ENCODE measurements around the gene SLC14A1.

DNA sequence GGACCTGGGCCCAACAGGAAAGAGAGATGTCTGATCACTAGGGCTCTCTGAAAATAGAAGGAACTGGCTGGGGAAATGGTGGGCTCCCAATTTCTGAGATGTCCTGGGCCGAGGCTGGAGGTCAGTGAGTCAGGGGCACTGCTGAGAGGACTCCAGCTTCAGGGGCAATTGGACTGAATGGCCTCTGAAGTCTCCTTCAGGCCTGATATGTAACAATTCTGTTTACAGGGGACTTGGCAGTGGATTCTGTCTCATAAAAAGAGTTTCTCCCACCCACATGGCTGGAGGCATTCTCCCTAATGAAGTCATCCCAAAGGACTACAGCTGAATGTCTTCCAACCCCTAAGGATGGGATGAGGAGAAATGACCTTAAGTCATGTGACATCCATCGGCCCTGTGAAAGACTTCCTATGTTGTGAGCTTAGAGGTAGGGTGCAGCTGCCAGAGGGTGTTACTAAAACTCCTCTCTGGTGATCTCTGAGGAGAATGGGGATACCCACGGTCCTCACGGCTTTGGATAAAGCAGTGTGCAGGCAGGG lies 27.1 kb upstream of the SLC14A2 start:
- PRO-cap, 3 experiments, result no peak in any of the 3 experiments
- RAMPAGE, long total RNA, 2 experiments, result no peak in any of the 2 experiments
- RRBS, result no CpG with 5 or more reads among the region's 4 CpGs

DNA sequence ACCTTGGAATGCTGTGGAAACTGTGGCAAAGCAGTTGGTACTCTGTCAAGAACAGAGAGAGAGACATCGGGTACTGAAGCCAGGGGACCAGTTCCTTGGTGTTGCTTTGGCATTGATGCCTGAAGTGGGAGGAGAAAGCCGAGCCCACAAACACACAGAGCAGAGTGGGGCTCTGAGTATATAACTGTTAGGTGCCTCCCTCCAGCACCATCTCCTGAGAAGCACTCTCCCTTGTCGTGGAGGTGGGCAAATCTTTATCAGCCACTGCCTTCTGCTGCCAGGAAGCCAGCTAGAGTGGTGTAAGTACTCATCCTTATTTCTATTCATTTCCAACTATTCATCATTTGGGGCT lies at the start of gene SLC14A1:
Gene SLC14A1, plus strand, starts transcription at position 207 of the 352 bp plus-strand sequence.
- PRO-cap, 3 experiments, result no peak in any of the 3 experiments
- RAMPAGE, long total RNA, 2 experiments, result no peak in any of the 2 experiments
- RRBS, result no CpG with 5 or more reads among the region's 3 CpGs

- PRO-cap, 3 experiments, result no peak in any of the 3 experiments
- RAMPAGE, long total RNA, 2 experiments, result no peak in any of the 2 experiments
- RRBS, result no CpG with 5 or more reads among the region's 16 CpGs
Observed at GRCh38 chr18:45828763-45829878, 3.6 kb downstream of the SIGLEC15 start.

DNA sequence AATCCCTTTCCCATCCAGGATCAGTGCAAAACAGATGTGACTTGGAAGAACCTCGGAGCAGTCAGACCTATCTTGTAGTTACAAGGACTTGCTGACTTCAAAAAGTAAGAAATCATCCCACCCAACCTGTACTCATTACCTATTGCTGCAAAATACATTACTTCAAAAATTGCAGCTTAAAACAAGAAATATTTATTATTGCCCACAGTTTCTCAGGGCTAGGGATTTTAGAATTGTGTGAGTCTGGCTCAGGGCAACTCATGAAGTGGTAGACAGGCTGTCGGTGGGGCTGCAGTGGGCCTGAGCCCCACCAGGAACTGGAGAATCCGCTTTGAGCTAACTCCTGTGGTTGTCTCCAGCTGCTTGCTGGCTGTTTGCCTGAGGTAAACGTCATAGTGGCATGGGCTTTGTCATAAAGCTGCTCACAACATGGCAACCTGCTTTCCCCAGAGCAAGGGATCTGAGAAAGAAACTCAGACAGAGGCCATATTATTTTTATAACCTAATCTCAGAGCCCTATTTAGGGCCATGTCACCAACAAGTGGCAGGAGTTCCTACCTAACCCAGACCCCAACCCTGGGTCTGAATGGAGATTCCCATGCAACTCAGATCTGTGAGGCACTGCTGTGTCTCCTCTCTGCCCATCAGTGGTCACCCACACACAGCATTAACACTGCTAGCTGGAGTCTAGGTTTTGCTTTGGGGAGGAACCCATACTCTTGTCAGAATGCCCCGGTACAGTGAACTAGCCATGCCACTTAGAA lies 5.5 kb upstream of the PSTPIP2 start:
- PRO-cap, 3 experiments, result peak in 1 of 3 experiments; most common minus-strand start position 368 of the sequence (in 1)
- RAMPAGE, long total RNA, 2 experiments, result no peak in any of the 2 experiments
- RRBS, result no CpG with 5 or more reads among the region's 5 CpGs

DNA sequence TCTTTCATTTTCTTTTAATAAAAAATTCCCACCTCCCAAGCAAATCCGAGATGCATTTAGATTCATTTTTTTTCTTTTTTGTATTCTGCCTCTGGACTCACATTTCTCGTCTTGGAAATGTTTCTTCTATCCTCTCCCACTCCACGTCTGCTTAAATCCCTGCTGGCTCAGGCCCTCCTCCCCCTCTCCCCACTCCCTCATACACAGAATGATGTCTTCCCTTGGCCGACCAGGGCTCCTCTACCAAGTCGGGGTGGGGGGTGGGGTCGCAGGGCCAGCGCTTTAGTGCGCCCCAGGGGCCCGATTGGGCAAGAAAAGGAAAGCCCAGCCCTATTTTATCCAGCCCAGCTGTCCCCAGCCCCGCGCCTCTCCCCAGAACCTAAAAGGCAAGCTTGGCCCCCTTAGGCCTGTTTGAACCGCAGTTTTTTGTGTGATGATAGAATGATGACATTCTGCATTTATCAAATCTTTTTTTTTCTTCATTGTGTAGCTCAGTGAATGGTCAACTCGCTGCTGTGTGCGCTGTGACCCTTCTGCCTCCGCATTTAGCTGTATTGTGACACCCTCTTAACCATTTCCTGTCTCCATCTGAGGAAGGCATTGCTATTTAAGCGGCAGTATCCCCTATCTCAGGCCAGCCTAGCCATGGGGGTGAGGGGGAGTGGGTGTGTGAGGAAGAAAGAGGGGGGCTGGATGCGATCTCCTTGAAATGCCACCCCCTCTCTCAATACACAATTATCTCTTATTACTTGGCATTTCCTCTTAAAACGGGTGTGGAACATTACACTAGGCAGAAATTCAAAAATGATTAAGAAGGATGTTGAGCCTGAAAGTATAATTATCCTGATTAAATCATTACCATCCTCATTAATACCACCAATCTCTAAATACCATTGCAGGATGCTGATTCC lies 1.8 kb downstream of the RNF165 start:
- PRO-cap, 3 experiments, result no peak in any of the 3 experiments
- RAMPAGE, long total RNA, 2 experiments, result no peak in any of the 2 experiments
- RRBS, result no CpG with 5 or more reads among the region's 18 CpGs

DNA sequence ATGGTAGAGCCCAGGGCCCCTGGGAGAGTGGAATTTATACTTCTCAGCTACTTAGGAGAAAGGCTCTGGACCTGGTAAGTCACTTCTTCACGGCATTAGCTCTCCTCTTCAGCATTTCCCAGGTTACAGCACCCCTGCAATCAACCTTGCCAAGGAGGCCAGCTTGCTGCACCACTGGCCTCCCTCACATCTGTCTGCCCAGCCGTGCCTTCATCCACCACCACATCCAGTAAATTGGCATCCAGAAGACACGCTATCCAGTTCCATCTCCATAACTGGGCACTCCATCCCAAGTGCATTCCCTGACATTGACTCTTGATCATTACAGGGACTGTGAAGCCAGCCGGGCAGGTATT lies 95.3 kb downstream of the LOXHD1 start:
- PRO-cap, 3 experiments, result no peak in any of the 3 experiments
- RAMPAGE, long total RNA, 2 experiments, result no peak in any of the 2 experiments
- RRBS, result no CpG with 5 or more reads among the region's 4 CpGs

GRCh38 chr18:46803312-46803992 lies 46.6 kb upstream of the ST8SIA5 start:
- PRO-cap, 3 experiments, result no peak in any of the 3 experiments
- RAMPAGE, long total RNA, 2 experiments, result no peak in any of the 2 experiments
- RRBS, result no CpG with 5 or more reads among the region's 2 CpGs

DNA sequence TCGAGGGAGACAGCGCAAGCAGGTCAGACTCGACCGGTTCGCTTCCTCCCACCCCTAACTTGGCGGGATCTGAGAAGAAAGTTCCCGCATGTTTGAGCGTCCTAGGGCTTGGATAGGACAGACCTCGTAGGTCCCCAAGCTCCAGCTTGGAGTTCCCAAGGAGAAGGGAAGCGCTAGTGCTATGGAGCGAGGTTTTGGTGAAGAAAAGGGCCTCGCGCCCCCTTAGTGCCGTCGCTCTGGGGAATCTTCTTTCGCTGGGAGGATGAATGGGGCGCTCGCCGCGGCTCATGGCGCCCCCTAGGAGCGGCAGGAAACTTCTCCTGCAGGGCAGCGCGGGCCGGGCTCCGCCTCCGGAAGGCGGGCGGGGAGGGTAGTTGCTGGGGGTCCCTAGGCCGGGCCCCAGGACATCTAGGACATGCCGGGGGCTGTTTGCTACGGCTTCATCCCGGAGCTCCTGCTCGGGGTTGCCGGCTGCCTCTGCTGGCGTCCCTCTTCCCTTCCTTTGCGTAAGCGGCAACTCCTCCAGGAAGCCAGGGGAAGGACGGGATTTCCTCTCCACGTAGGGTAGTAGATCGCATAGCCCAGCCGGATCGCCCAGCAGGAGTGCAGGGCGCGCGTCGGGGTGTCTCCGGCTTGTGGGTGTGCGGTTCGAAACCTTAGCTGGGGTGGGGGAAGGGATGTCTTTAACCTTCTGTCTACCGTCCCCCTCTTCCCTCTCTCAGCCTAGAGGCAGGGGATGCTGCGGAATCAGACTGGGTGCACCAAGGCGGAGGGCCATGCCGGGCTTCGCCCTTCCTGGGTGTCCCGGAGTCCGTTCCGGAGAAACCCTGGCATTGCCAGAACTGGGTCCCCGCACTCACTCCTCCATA lies 11.9 kb upstream of the SKOR2 start:
- PRO-cap, 3 experiments, result no peak in any of the 3 experiments
- RAMPAGE, long total RNA, 2 experiments, result no peak in any of the 2 experiments
- RRBS, result 1% methylated on average over 13 of the region's 59 CpGs

GRCh38 chr18:47754310-47754688 lies 176.2 kb downstream of the SMAD2 start:
- PRO-cap, 3 experiments, result peak in 2 of 3 experiments; most common minus-strand start chr18:47754430 (in 1)
- RAMPAGE, long total RNA, 2 experiments, result start-site peak on the minus strand in 2 of 2 experiments, at chr18:47754389-47754435 at its widest, 7 to 22 reads per replicate
- RRBS, result no CpG with 5 or more reads among the region's 19 CpGs

DNA sequence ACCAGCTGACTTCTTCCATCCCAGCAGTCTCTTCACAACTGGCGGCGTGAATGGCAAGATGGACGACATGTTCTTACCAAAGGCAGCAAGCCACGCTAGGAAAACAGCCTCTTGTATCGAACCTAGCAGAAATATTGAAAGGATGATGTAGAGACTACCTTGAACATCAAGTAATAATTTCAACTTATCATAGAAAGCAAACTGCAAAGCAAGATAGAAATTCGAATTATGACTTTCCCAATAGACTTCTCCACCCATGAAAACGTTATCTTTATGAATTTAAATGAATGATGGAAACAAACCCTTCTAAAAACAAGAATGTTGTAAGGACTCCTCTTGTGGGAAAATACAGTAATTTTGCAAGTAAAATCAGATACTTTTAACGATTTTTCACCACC lies 33.8 kb downstream of the SMAD2 start:
- PRO-cap, 3 experiments, result no peak in any of the 3 experiments
- RAMPAGE, long total RNA, 2 experiments, result no peak in any of the 2 experiments
- RRBS, result no CpG with 5 or more reads among the region's 8 CpGs

- PRO-cap, 3 experiments, result no peak in any of the 3 experiments
- RAMPAGE, long total RNA, 2 experiments, result no peak in any of the 2 experiments
- RRBS, result no CpG with 5 or more reads among the region's 6 CpGs
Observed at GRCh38 chr18:47901750-47902281, 28.6 kb downstream of the SMAD2 start.

DNA sequence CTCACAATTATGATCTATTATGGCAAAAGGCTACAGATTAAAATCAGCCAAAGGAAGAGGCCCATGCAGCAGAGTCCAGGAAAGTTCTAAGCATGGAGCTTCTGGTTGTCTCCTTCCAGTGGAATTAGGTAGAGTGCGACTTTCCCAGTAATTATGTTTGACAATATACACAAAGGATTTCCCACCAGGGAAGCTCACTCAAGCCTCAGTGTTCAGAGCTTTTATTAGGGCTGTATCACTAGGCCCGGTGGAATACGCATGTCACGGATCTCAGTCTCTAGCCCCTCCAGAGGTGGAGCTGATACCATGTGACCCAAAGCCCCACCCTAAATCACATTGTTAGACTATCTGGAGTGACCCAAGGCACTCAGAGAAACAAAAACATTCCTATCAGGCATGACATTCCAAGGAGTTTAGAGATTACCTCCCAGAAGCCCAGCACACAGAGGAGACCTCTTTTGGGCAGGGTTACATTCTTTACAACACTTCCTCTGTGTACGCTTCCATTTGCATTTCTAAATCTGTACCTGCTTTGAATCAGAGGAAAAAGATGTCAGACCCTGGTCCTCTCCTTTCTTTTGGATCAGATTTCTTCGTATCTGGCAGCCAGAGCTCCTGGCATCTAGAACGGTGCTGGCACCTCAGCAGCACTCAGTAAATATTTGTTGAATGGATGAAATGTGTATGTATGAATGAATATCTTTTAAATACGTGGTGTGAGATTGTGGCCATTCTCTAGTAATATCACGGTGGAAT lies 37.6 kb upstream of the SMAD2 start:
- PRO-cap, 3 experiments, result no peak in any of the 3 experiments
- RAMPAGE, long total RNA, 2 experiments, result no peak in any of the 2 experiments
- RRBS, result no CpG with 5 or more reads among the region's 9 CpGs

GRCh38 chr18:48049567-48050537 lies 119.4 kb upstream of the SMAD2 start:
- PRO-cap, 3 experiments, result no peak in any of the 3 experiments
- RAMPAGE, long total RNA, 2 experiments, result no peak in any of the 2 experiments
- RRBS, result no CpG with 5 or more reads among the region's 14 CpGs

DNA sequence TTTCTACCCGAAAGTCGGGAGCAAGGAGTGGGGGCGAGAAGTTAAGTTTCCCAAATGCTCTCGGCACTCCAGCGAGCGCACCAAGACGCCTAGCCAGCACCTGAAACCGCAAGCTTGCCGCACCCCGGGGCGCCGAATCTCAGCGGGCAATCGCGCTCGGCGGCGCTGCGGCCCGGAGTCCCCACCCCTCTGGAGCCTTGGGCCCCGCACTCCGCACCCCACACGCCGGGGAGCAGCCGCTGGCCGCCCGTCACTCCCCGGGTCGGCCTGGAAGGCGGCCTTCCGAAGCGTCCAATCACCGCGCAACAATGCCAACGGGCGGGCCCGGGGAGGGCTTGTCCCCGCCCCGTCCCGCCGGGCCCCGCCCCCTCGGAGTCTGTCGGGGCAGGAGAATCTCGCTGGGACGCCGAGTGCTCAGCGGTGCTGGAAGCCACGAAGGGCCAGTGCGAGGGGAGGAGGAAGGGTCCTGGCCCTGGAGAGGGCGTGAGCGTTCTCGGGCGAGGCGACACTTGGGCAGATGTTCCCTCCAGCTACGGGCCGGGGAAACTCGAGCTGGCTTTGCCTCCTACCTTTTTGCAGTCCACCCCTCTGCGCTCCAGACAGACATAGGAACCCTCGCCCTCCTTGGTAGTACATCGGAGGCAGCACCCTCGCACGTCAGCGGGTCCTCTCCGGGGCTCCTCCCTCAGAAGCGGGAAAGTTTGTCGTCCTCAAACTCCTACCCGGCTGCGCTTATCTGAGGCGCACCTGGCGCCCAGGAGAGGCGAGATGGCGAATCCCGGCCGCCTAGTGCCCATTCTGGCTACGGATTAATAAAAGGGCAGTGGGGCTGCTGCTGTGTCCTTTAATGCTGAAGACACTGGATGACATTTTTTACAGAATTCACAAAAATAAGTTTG lies 1.2 kb upstream of the ZBTB7C start:
- PRO-cap, 3 experiments, result peak in 3 of 3 experiments; most common plus-strand start position 409 of the sequence (in 3); most common minus-strand start position 191 of the sequence (in 3)
- RAMPAGE, long total RNA, 2 experiments, result no peak in any of the 2 experiments
- RRBS, result 1% methylated on average over 35 of the region's 76 CpGs

GRCh38 chr18:48446531-48446910 lies 37.3 kb upstream of the ZBTB7C start:
- PRO-cap, 3 experiments, result no peak in any of the 3 experiments
- RAMPAGE, long total RNA, 2 experiments, result no peak in any of the 2 experiments
- RRBS, result no CpG with 5 or more reads among the region's 17 CpGs

GRCh38 chr18:48613354-48614218 lies 74.8 kb downstream of the CTIF start:
- PRO-cap, 3 experiments, result peak in 3 of 3 experiments; most common plus-strand start chr18:48613687 (in 3); most common minus-strand start chr18:48613540 (in 1)
- RAMPAGE, long total RNA, 2 experiments, result no peak in any of the 2 experiments
- RRBS, result no CpG with 5 or more reads among the region's 17 CpGs

DNA sequence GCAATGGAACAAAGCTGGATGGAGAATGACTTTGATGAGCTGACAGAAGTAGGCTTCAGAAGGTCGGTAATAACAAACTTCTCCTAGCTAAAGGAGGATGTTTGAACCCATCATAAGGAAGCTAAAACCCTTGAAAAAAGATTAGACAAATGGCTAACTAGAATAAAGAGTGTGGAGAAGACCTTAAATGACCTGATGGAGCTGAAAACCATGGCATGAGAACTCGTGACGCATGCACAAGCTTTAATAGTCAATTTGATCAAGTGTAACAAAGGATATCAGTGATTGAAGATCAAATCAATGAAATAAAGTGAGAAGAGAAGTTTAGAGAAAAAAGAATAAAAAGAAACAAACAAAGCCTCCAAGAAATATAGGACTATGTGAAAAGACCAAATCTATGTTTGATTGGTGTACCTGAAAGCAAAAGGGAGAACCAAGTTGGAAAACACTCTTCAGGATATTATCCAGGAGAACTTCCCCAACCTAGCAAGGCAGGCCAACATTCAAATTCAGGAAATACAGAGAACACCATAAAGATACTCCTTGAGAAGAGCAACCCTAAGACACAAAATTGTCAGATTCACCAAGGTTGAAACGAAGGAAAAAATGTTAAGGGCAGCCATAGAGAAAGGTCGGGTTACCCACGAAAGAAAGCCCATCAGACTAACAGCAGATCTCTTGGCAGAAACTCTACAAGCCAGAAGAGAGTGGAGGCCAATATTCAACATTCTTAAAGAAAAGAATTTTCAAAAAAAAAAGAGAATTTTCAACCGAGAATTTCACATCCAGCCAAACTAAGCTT lies 111.5 kb downstream of the CTIF start:
- PRO-cap, 3 experiments, result no peak in any of the 3 experiments
- RAMPAGE, long total RNA, 2 experiments, result no peak in any of the 2 experiments
- RRBS, result no CpG with 5 or more reads among the region's 7 CpGs

DNA sequence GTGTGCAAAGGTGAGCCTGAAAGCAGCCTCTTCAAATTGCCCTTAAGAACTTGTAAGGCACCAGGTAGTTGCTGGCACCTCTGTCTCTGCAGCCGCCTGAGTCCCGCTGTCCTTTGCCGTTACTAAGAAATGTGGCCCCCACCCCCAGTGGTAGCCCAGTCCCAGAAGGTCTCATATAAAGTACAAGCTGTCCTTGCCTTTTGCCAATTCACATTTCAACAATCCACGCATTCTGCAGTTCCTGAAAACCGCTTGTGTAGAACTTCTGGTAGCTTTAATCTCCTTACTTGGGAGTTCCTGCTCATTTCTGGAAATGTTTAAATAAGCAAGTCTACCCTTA lies 148.9 kb downstream of the CTIF start:
- PRO-cap, 3 experiments, result peak in 2 of 3 experiments; most common minus-strand start position 94 of the sequence (in 1)
- RAMPAGE, long total RNA, 2 experiments, result no peak in any of the 2 experiments
- RRBS, result no CpG with 5 or more reads among the region's 5 CpGs

DNA sequence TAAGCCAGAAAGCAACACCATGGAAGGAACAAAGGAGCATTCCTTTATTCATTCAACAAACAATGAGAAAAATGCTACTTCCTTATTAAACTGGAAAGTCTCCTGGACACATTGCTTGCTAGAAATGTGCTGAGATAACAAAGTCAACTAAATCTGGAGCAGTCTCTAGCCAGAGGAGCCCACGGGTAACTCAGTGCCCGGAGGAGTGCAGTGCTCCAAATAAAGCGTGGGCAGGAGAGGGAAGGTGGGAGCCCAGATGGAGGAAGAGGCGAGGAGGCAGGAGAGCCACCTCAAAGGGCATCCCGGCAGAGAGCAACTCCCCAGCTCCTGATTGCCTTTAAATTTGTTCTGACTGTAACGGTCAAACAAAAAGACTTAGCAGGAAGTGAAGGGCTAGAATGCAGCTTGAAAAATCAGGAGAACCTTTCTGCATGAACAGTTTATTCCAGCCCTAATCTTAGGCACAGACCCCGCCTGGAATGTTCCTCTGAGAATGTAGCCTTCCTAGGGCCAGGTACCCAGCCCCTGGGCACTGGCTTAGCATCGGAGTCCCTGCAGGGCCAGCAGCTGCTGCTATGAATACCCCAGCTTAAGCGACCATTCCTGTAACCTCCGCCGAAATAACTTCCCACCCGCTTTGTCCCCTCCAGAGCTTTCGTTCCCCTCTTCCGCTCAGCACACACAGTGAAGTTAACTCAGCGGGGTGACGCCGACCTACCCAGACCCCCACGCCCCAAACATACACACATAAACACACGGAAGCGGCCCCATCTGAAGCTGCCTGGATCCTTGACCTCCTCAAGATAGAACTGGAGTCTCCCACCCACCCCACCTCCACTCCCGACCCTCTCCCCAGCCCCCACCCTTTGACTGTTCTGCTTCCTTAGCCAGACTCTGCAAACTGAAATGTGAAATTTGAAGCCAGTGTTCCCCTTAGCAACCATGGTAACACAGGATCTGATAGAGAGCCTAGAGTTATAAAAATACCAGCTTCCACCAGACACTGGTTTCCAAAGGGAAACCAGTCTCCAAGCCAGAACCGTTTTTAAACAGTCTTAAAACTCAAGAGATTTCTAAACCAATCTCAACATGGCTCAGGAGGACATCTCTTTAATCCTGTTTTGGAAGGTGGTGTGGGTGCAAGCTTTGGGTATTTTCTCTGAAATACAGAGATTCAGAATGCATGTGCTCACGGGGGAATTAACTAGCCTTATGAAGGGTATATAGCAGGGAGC lies 123.2 kb downstream of the SMAD7 start:
- PRO-cap, 3 experiments, result no peak in any of the 3 experiments
- RAMPAGE, long total RNA, 2 experiments, result start-site peak on the plus strand in 1 of 2 experiments, centred at position 212 of the sequence, 5 reads per replicate
- RRBS, result 63% methylated on average over 4 of the region's 23 CpGs

GRCh38 chr18:48922519-48923322 lies 28.0 kb downstream of the SMAD7 start:
- PRO-cap, 3 experiments, result peak in 1 of 3 experiments; most common plus-strand start chr18:48923151 (in 1)
- RAMPAGE, long total RNA, 2 experiments, result no peak in any of the 2 experiments
- RRBS, result 46% methylated on average over 6 of the region's 19 CpGs

Measured in testis (tissue), 5 donors.